Melanocyte of skin (primary cell): ENCODE results near the genes NLRP11, EDDM13, ZSCAN5A and ZNF460.

GRCh38 chr19:55493041-55493956, 5.1 kb downstream of the SSC5D start:
- CAGE, long polyA plus RNA, 2 experiments: no peak in any of the 2 experiments

DNA sequence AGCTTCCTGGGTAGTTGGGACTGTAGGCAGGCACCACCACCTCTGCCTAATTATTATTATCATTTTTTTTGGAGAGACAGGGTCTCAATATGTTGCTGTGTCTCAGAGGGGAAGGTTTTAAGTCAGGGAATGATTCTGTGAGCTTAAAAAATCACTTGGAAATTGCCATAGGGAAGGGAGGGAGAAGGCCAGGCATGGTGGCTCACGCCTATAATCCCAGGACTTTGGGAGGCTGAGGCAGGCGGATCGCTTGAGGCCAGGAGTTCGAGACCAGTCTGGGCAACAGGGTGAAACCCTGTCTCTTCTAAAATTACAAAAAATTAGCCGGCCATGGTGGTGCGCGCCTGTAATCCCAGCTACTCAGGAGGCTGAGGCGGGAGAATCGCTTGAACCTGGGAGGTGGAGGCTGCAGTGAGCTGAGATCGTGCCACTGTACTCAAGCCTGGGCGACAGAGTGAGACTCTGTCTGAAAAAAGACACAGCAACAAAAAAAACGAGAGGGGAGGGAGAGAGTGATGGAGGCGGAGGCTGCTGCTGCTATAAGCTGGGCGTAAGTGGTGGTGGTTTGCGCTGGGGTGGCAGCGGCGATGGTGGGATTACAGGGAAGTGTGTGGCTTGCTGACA, 3.6 kb upstream of the ZNF580 start:
- CAGE, long polyA plus RNA, 2 experiments: no peak in any of the 2 experiments

GRCh38 chr19:55639901-55640470, 816 bp upstream of the ZNF580 start:
- CAGE, long polyA plus RNA, 2 experiments: no peak in any of the 2 experiments

DNA sequence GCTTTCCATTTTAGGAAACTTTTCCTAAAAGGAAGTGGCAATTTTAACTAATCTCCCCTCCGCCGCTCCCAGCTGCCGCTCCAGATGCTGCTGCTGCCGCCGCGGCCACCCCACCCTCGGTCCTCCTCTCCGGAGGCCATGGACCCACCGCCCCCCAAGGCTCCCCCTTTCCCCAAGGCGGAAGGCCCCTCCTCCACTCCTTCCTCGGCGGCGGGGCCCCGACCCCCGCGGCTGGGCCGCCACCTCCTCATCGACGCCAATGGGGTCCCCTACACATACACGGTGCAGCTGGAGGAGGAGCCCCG, 1.1 kb upstream of the ZNF581 start:
- CAGE, long polyA plus RNA, 2 experiments: no peak in any of the 2 experiments

DNA sequence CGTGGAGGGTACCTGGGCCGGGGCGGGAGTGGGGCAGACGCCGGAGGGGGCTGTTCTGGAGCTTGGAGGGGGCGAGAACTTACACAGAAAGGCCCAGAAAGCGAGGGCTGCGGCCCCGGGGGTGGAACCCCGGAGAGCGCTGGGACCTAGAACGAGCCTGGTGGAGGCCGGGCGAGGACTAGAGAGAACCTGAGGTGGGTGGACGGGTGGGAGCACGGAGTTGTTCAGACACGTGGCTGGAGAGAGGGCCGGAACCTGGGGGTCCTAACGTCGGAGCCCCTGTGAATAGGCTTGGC, 332 bp downstream of the ZNF581 start:
- CAGE, long polyA plus RNA, 2 experiments: no peak in any of the 2 experiments

- CAGE, long polyA plus RNA, 2 experiments: no peak in any of the 2 experiments
Measured at GRCh38 chr19:55685216-55685867, 10.3 kb downstream of the EPN1 start.

GRCh38 chr19:55686296-55686986, 11.4 kb downstream of the EPN1 start:
- CAGE, long polyA plus RNA, 2 experiments: no peak in any of the 2 experiments

DNA sequence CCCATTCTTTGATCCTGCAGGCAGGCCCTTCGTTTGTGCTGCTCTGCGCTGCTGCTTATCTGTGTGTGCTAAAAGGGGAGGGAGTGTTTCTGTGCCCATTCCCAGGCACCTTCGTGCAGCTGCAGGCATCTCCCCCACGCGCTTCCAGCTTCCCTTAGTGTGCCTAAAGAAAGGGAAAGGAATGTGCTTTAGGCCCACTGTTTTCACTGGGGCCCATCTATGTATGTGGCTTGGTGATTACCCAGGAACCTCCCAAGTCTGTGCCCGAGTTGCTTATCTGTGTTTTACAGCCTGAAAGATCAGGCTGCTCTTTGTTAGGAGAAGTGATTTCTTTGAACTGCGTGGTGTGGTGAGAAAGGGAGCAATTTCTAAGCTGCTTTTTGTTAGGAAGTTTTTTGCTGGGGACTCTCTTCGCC, 27.2 kb downstream of the EPN1 start:
- CAGE, long polyA plus RNA, 2 experiments: no peak in any of the 2 experiments

- CAGE, long polyA plus RNA, 2 experiments: no peak in any of the 2 experiments
Measured at GRCh38 chr19:55831781-55832207, at the start of gene NLRP11. TSS of gene NLRP11 (minus strand) at chr19:55831999.

DNA sequence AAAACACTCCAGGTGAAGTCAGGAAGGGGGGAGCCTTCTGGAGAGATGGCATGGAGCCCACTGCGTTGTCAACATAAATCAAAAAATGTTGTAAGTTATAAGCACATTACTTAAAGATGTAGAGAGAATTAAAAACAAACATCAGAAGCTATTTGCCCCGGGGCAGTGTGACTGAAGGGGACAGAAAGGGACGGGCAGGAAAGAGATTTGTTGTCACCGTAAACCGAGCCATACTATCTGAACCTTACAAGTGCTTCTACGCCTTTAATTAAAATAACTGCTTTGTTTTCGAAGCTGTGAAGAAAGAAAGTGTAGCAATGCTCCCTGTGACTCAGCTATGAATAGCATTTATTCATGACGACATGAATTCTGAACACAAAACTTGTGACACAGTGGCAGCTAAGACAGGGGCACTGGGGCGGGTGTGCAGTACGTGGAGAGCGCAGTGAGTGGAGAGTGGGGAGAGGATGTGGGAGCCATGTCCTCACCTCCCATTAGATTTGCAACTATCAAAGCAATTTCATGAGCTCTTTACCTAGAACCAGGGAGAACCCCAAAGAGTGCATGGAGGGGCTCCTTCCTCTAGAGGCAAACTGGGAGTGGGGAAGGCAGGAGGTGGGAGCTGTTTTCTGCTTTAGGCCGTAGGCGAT, 30.0 kb downstream of the ZNF787 start:
- CAGE, long polyA plus RNA, 2 experiments: no peak in any of the 2 experiments

DNA sequence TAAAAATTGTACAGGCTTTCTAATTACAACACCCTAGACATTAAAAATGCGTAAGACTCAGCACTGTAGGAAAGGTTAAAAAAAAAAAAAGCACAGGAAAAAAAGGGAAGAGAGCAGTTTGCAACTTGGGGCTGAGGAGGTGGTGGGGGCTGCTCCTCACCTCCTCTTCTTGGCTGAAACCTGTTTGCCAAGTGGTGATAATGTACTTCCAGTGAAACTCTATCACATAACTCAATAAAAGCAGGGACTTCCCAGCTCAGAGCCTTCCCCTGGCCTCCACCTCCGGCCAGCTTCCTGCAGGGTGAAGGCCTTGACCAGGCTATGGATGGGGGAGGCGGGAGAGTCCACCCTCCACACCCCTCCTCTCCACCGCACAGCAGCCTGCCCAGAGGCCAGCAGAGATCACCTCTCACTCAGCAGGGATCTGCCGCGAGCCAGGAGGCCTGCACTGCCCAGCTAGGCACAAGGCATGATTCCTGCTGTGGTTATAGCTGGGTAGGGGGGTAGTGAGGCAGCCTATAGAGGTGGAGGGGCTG, 10.6 kb downstream of the ZNF787 start:
- CAGE, long polyA plus RNA, 2 experiments: no peak in any of the 2 experiments

GRCh38 chr19:56133786-56134374, 7.2 kb upstream of the ZNF444 start:
- CAGE, long polyA plus RNA, 2 experiments: no peak in any of the 2 experiments

- CAGE, long polyA plus RNA, 2 experiments: no peak in any of the 2 experiments
Measured at GRCh38 chr19:56170168-56170733, 5.6 kb upstream of the GALP start.

DNA sequence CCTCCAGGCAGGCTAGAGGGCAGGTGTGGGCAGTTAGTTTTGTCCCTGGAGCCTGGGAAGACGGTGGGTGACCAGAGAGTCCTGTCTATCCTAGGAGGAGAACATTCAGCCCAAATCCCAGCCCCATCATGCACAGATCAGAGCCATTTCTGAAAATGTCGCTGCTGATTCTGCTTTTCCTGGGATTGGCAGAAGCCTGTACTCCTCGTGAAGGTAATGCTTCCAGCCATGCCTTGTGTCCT, at the start of gene EDDM13:
Gene EDDM13 (plus strand): TSS at position 42 of the 242 bp plus-strand sequence.
- CAGE, long polyA plus RNA, 2 experiments: no peak in any of the 2 experiments

DNA sequence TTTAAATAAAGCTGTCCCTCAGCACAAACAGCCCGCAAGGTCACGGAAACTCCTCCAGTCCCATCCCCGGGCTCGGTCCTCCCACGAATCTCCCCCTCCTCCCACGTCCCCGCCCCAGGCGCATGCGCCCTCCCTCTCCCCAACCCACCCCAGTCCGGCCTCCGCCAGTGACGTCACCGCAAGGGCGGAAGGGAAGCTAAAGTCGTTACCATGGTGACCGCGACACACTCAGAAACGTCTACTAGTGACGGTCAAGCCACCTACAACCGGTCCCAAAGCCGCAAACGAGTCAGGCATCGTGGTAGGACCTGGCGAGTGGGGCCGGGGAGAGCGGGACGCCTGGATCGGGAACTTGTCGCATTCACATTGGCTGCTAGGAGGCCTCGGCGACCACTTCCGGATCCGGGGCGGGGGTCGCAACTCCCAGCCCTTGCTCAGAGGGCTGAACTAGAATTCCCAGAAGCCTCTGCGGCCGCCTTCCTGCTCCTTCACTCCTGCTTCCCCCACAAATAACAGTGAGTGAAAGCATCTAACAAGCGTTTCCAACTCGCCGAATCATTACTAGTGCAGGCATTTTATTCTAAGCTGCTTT, at the start of gene ZSCAN5A:
Gene ZSCAN5A (minus strand): TSS at position 368 of the 592 bp plus-strand sequence.
- CAGE, long polyA plus RNA, 2 experiments: no peak in any of the 2 experiments

GRCh38 chr19:56815847-56816397, 24.6 kb downstream of the PEG3 start:
- CAGE, long polyA plus RNA, 2 experiments: no peak in any of the 2 experiments

GRCh38 chr19:56891096-56891369, 50.5 kb upstream of the PEG3 start:
- CAGE, long polyA plus RNA, 2 experiments: no peak in any of the 2 experiments

GRCh38 chr19:57279345-57280197, 714 bp upstream of the ZNF460 start:
- CAGE, long polyA plus RNA, 2 experiments: no peak in any of the 2 experiments

- CAGE, long polyA plus RNA, 2 experiments: no peak in any of the 2 experiments
Measured at GRCh38 chr19:57280198-57280902, at the start of gene ZNF460. TSS of gene ZNF460 (plus strand) at chr19:57280485.

GRCh38 chr19:57292796-57293843, 12.8 kb downstream of the ZNF460 start:
- CAGE, long polyA plus RNA, 2 experiments: no peak in any of the 2 experiments